Left colon (tissue), 1 donor: ENCODE measurements around a stretch of chr6.

DNA sequence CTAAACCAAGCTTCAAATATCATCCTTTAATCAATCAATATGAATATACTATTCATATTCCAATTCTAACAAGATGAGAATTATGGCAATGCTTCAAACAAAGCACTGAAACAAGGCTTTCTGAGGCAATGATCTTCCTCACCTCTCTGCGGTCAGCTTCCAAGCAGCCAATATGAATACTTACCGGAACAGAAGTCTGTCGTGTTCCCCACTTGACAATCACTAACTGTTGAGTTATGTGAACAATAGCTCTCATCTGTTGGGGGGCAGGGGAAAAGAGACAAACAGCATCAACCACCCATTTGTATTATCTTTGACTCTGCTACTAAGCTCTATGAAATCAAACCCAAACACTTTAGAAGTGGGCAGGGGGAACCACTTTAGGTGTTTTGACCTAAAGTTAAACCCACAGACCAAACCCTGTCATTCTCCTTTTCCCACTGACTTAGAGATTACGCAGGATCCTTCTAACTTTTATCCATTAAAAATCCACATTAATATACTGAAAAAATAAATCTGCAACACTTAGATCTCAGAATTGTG is 4.5 kb downstream of the CD164 start:
- PRO-cap, result no peak

GRCh38 chr6:109446472-109447081 is 6.1 kb downstream of the SMPD2 start:
- PRO-cap, result no peak

GRCh38 chr6:109876937-109877351 is 101.2 kb upstream of the GPR6 start:
- PRO-cap, result no peak

DNA sequence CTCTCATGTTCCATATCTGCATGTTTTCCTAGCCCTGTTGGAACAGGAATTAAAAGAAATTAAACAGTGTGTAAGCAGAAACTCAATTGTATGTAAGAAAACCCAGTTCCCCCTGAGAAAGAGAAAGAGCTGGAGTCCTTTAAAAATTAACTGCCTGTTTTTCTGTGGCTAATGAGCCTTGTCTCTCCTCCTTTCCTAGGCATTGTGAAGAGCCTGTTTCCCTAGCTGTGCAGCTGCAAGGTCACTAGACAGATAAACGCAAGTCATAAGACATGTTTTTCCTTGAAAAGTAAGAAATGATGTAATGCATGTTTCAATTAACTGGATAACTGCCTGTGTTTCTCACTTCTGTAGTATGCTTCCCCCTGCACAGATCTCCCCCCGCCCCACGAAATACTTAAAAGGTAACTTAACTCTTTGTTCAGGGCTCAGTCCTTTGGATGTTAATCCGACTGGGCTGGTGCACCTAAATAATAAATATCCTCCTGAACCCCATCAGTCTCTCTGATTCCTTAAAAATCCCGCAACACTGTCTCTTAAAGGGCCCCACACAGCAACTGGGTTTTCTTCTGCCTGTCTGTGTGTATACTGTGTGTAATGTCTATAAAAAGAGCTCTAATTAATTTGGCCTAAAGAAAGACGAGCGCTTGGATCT is 100.4 kb upstream of the GPR6 start:
- PRO-cap, result no peak

DNA sequence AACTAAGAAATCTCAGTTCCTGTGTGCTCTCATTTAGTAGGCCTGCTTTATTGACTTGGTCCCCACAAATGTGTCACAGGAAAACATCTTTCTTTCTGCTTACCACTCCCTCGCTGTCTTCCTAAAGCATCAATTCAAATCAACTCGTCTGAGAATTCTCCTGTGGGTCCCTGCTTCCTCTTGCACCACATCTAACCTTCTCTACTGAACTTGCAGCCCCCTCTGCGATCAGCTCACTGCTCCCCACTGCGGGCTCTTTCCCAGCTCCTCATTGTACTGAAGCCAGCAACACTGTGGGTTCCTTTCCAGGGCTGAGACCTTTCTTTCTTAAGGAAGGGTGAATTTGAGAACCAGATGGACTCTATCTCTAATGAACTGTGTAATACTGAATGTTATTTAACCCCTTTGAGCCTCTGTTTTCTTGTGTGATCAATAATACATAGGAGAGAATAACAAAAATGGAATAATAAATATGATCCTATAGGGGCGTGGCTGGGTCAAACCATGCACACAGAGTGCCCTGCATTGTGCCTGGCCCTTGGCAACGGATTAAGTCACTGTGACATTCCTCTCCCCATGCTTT is 10.2 kb upstream of the GPR6 start:
- PRO-cap, result unidirectional peak, plus-strand start at position 288 of the sequence

DNA sequence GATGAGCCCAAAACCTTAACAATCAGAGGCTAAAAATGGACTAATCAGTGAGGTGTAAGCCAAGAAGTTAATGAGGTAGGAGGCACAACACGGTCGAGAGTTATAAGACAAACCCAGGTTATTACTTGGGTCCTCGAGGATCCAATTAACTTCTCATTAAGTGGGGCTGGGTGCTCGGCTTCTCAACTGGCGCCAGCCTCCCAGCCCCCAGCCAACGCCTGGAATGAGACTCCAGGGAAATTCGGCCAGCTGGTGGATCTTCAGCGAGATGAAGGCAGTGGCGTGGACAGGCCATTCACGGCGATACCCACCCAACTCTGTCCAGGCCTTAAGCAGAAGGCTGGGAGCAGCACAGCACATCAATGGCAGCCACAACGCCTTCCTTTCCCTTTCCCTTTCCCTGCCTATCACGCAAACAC is 929 bp downstream of the METTL24 start:
- PRO-cap, result no peak

DNA sequence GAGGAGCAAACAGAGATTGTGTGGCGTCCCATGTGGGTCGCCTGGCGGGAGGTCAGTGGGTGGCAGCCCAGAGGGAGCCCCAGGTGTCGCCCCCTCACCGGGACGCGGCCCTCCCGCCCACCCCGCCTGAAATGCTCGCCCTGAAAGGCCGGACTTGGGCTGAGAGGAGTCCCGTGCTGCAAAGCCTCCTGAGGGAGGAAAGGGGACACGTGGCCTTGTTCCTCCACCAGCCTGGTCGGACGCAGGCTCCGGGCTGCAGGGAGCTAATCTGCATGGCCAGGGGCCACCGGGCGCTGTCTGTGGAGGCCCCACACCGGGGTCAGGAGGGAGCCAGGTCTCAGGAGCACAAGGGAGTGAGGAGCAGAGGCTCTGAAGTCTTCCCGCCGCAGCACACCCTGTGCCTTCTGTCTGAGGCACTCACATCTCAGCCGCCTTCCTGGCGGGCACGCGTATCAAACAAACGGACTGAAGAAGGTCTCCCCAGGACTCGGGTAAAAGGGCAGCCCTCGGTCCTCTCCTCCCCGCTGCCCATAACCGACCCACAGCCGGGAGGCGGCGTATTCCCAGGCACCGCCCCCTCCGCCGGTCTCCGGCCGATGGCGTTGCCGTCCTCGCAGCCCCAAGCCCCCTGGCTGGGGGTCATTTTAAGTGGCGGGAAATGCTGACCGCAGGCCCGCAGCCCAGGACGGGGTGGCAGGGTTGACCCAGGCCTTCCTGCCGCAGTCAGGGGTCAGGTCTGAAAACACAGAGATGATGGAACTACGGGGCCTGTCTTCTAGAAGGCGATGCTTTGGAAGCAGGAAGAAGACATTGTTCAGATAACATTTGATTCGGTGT is 15.7 kb downstream of the DDO start:
- PRO-cap, result no peak

GRCh38 chr6:110511519-110511904 is 35.1 kb upstream of the SLC22A16 start:
- PRO-cap, result no peak

DNA sequence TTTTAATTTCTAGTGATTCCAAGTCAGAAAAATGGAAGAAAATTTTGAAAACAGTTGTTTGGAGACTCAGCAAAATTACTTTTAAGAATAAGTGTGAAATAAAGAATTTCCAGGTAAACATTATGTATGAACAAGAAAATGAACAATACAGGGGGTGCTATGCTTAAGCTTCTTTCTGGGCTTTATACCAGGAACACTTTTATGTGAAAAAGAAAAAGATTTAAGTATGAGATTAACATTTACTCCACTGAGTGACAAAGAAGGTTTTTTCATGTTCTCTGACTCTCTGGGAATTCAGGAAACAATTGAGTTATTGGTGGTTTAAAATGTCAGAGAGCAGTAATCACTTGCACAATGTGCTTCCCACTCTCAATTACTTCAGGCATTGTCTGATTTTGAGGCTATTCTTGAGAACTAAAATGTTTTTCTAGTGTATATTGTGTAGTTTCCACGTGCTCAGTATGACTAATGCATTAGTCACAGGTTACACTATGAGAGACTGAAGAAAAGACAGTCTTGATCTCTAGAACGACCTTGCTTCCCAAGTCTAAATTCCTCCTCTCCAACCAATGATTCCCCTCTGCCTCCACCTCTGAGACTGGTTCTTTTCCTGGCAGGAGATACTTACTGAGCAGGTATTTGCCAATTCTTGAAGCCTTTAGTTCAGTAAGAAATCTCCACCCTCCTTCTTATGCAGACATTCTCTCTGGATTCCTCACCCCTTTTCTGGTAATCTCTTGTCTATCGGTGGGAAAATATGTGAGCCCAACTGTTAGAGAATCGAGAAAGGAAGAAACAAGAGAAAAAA is 60.7 kb upstream of the SLC22A16 start:
- PRO-cap, result unidirectional peak, plus-strand start at position 559 of the sequence

- PRO-cap, result no peak
Measured at GRCh38 chr6:110544578-110545047, 68.2 kb upstream of the SLC22A16 start.

GRCh38 chr6:110681321-110682103 is 133.8 kb downstream of the CDK19 start:
- PRO-cap, result no peak

DNA sequence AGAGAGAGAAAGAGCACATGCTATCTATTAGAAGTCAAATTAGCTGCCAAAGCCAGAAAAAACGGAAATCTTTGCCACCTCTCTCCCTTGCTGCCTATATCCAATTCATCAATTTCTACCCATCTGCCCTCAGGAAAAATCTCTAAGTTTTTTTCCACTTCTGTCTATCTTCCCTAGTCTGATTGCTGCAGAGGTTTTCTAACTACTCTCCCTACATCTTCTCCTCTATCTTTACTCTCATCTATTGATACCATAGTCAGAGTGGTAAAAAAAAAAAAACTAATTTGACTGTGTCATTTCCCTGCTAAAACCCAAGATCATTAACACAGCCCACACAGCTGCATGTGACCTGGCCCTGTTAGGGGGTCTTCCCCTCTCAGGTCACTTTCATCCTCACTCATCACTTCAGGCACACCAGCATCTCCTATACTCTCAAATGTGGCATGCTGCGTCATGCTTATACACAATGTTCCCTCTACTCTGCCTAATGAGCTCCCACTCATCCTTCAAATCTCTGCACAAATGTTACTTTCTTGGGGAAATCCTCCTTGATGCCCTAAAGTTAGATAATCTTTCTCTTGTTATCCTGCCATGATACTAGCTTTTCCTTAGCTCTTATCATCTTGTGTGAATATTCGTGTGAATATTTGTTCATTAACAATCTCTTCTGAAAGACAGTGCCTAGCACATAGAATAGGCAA is 86.8 kb downstream of the CDK19 start:
- PRO-cap, result no peak

- PRO-cap, result no peak
Measured at GRCh38 chr6:110782033-110782520, 33.2 kb downstream of the CDK19 start.

DNA sequence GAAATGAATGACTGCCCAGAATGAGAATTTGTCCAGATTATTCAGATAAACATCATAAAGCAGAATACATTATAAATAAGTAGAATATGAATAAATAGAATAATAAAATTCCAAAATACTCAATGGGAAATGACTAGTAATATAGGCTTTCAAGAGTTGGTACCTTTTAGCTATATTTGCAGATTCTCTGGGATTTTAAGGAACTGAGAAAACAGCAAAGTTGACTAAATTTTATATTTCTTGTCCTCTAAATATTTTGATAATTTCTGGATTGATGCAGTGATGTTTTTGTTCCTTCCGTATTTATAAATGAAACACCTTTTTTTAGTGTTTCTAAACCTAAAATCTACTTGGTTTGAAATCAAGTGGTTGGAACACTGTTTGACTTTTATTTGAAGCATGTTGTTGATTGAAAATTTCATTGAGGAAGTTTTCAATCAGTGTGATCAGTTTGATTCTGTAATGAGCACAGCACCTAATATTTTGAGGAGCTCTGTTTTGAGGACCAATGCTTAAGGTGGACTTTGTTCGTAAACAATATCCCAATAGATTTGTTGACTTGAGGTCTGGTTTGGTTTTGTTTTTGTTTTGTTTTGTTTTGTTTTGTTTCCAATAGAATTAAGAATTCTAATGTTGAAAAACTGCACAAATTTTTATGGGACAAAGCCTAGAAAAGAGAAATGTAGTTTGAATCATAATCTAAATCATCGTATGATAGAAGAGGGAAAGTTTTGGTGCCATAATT is 20.5 kb downstream of the AMD1 start:
- PRO-cap, result no peak

DNA sequence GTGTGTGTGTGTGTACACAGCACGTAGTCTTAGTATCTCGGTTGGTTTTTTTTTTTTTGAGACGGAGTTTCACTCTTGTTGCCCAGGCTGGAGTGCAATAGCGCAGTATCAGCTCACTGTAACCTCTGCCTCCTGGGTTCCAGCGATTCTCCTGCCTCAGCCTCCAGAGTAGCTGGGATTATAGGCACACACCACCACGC is 32.8 kb upstream of the GTF3C6 start:
- PRO-cap, result unidirectional peak, minus-strand start at position 54 of the sequence

DNA sequence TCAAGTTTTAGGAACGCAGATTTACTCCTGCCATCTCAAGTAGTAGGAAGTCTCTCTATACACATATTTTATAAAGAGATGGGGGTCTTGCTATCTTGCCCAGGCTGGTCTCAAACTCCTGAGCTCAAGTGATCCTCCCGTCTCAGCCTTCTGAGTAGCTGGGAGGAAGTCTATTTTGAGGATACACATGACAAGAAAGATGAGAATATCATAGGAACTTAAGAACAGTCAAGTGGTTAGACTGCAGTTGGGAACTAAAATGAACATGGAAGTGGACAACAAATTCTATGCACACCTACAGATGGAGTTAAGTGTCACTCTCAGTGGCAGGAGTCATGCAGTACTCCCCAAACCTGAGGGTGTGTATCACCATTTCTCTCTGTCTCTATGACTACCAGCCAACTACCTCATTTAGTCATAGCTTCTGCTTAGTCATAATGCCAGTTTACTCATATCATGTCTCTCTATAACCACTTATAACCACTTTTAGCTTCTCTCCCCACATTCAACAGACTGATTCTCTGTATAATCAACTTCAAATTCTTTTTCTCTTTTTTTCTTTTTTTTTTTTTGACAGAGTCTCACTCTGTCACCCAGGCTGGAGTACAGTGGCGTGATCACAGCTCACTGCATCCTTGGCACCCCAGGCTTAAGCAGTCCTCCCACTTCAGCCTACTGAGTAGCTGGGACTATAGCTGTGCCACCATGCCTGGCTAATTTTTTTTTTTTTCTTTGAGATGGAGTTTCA is 13.9 kb upstream of the GTF3C6 start:
- PRO-cap, result no peak

GRCh38 chr6:110958052-110958312 is 524 bp upstream of the GTF3C6 start:
- PRO-cap, result no peak

GRCh38 chr6:111075993-111076518 is 11.2 kb upstream of the SLC16A10 start:
- PRO-cap, result no peak

- PRO-cap, result no peak
Measured at GRCh38 chr6:111109960-111110630, 22.8 kb downstream of the SLC16A10 start.

DNA sequence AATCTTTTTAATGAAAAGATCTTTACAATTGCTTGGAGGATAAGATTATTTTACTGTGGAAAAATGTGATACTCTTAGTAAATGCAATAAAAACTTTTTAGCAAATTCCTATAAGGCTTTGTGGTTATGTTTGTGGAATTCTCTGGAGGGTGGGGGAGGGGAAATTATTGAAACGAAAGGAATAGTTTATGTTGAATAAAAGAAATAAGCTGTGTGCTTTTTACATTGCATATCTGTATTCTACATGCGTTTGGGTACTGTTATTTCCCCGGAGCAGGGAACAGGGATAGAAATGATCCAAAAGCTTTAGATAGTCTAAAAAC is 28.1 kb upstream of the MFSD4B start:
- PRO-cap, result no peak